Bronchus fibroblast of lung (primary cell): ENCODE measurements around the genes PRM2 and LITAF.

- RAMPAGE, long total RNA = no peak
These were observed 27.2 kb downstream of the EMP2 start for GRCh38 chr16:10552929-10553805.

GRCh38 chr16:10757538-10758209 is 14.0 kb downstream of the NUBP1 start:
- RAMPAGE, long total RNA = no peak

DNA sequence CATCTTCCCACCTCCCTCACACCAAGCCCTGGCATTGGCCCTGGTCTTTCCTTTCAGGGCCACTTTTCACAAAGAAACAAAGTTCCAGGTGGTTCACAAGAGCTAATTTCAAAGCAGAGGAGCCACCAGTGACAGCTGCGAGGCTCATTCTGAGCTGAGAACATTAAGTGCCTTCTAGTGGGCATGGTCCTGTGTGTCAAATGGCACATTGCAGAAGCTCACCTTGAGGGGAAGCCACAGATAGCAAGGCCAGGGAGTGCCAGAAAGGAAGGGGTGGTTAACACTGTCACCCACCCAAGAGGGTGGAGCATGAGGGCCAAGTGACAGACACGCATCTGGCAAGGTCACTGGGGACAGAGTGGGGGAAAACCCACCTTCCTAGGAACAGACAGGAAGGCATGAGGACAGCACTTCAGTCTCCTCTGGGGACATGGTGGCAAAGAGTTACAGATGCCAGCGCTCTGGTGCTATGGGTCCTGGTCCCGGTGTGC is 22.1 kb downstream of the NUBP1 start:
- RAMPAGE, long total RNA = no peak

- RAMPAGE, long total RNA = no peak
These were observed 11.6 kb downstream of the CIITA start for GRCh38 chr16:10888487-10889083.

GRCh38 chr16:10928840-10929695 is 13.2 kb downstream of the DEXI start:
- RAMPAGE, long total RNA = no peak

- RAMPAGE, long total RNA = no peak
These were observed 12.5 kb downstream of the DEXI start for GRCh38 chr16:10929696-10930296.

DNA sequence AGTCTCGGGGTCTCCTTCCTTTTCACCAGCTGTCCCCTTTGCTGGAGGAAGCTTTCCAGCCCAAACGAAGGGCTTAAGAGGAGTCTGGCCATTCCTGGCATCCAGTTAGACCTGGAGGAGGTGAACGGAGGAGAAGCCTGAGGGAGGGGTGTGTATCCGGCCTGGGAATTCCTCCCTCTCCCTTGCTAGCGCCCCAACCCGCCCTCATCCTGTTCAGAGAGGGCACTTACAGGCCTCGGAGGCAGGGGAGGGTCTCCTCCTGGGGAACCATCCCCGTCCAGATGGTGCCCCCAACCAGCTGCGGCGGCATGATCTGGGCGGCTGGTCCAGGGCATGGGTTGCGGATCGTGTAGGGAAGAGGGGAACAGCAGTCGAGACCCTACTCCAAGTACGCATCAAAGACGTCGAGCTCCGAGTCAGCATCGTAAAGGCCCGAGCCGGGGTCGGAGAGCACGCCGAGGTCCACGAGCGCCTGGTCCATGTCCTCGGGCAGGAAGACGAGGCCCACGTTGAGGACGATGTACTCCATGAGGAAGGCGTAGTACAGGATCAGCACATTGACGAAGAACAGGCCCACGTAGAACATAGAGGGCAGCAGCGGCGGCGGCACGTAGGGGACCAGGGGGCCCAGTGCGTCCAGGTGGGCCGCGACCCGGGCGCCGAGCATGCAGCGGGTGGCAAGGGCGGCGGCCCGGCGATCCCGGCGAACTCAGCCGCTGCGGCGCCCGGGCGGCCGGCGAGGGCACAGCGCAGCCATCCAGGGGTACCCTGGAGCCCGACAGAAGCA is 736 bp downstream of the DEXI start:
- RAMPAGE, long total RNA = no peak

DNA sequence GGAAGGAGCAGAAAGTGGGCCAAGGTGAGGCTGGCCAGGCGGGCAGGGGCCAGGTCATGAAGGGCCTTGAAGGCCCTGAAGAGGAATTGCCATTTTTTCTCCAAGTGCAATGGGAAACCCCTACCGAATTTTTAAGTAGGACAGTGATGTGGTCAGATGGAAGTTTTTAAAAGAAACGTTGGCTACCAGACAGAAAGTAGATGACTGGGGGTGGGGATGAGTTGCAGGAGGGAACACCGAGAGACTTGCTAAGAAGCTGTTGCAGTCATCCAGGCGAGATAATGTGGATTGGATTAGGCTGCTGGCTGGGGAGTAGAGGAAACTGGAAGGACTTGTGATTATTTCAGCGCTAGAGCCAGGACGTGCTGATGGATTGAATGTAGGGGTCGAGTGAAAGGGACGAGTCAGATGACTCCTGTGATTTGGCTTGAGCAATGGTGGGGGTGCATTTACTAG is 88.4 kb downstream of the CLEC16A start:
- RAMPAGE, long total RNA = no peak

DNA sequence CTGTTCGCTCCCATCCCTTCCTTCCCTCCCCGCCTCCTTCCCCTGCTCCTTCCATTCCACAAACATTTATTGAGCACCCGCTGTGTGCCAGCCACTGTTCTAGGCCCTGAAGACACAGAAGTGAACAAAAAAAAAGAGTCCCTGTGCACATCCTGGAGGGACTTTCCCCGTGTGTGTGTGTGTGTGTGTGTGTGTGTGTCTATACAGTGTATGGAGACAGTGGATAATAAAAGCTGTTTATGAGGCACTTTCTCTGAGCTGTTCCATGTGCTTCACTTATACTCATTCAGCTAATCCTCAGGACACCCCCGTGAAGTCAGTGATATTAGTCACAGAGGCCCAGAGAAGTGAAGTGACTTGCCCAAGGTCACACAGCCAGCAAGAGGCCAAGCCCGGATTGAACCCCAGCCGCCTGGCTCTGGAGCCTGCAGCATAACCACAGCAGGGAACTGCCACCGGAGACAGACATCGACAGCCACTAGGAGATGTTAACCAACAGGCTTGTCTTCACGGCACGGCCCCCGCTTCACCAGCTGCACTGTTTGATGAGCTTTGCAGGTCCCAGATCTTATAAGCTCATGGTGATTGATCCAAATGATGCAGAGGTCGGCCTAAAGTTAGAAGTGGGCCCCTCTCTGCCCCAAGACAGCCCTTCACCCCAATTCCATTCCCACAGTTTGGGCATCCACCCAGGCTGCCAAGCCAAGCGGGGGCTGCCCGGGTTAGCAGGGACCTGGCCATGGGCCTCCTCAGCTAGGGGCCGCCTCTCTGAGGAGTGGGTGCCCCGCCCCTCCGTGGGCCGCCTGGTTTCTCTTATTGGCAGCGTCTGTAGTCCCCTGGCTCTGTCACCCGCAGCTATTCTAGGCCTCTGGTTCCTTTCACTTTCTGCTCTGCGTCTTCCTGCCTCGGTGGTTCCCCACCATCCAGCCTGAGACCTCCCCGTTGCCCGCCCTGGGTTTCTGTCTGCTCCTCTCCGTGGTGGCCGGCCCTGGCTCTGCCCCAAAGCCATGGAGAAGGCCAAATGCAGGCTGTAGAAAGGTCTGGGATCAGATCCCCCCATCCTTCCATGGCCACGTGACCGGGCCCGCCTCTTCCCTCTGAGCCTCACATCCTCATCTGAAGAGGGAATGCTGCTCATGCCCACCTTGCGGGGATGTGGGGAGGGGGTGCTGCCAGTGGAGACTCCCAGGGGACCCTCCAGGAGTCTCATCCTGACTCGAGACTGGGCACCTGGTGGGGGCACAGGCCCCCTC is 30.9 kb downstream of the SOCS1 start:
- RAMPAGE, long total RNA = no peak

DNA sequence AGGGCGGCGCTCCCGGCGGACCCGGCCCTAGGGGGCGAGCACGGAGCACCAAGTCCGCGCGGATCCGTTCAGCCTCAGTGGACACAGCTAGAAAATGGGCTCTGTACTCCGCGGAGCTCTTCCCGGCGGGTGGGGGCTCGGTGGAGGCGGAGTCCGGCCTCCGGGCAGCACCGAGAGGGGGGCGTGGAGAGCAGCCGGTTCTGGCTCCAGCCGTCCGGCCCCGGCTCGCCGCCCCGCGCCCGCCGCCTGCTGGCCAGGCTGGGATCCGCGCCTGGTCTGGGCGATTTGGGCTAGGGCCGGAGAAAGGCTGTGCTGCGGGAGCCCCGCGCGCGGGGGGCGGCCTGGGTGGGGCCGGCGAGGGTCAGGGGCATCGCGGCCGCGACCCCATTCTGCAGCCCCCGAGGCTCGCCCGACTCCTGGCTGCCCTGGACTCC is 385 bp downstream of the SOCS1 start:
- RAMPAGE, long total RNA = no peak

GRCh38 chr16:11257245-11257835 is 1.3 kb upstream of the SOCS1 start:
- RAMPAGE, long total RNA = no peak

GRCh38 chr16:11276040-11276818 is at the start of gene PRM2:
TSS of gene PRM2 (minus strand) at chr16:11276480.
- RAMPAGE, long total RNA = no peak

DNA sequence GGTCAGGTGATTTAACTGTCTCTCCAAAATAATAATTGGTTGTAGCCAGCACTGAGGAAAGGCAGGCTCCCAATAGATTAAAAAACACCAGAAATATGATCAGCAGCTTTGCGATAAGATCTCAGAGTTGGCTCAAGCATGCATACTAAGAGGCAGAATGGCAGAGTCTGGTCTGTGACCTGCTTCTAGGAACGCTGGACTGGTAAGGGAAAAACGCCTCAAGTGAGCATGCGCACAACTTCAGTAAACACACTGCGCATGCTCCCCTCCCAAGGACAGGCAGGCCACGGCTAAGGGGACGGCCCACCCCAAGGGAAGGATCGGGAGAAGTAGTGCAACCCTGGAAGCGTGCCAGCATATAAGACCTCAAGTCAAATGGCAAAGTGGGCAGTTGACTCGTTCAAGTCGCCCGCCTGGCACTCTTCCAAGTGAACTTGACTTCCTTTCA is 22.3 kb upstream of the PRM1 start:
- RAMPAGE, long total RNA = no peak

DNA sequence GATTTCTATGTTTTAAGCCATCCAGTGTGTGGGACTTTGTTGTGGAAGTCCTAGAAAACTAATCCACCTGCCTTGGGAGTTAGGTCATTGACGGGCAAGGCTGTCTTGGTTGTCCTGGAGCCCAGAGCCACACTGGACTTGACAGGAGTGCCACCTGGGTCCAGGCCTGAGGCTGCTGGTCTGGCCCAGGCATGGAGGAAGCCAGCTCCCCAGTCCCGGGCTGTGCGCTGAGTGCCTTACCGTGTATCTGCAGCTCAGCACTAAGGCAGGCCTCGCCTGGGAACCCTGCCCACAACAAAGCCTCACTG is 72.1 kb downstream of the RMI2 start:
- RAMPAGE, long total RNA = no peak

GRCh38 chr16:11548220-11549051 is 21.4 kb upstream of the ENSG00000188897 start:
- RAMPAGE, long total RNA = no peak

DNA sequence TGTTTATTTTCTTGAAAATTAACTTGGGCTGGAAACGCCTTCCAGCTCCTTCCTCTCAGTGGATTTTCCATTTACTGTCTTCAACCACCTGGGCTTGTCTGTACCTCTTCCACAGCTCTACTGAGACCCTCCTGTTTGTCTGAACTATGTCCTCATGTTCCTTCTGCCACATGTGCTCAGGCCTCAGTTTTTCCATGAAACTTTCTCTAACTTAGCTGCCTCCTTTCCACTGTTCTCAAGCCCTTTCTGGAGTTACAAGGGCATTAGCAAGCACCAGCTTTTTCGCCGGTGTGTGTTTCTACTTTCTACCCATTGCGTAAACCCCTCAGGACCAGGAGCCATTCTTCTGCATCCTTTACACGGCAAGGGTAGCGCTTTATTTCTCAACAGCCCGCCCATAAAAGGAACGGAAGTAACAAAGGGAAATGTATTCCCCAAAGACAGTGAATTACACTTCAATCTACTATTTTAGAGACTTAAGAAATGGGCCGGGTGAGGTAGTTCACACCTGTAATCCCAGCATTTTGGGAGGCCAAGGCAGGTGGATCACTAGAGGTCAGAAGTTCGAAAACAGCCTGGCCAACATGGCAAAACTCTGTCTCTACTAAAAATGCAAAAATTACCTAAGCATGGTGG is 2.2 kb downstream of the LITAF start:
- RAMPAGE, long total RNA = no peak

- RAMPAGE, long total RNA = start-site peak on the minus strand at chr16:11586901-11586921, 33 and 80 reads in 2 replicates; start-site peak on the minus strand at chr16:11587163-11587218, 48 and 114 reads in 2 replicates
These were observed at the start of gene LITAF for GRCh38 chr16:11586706-11587778. TSS of gene LITAF (minus strand) at chr16:11586919.

DNA sequence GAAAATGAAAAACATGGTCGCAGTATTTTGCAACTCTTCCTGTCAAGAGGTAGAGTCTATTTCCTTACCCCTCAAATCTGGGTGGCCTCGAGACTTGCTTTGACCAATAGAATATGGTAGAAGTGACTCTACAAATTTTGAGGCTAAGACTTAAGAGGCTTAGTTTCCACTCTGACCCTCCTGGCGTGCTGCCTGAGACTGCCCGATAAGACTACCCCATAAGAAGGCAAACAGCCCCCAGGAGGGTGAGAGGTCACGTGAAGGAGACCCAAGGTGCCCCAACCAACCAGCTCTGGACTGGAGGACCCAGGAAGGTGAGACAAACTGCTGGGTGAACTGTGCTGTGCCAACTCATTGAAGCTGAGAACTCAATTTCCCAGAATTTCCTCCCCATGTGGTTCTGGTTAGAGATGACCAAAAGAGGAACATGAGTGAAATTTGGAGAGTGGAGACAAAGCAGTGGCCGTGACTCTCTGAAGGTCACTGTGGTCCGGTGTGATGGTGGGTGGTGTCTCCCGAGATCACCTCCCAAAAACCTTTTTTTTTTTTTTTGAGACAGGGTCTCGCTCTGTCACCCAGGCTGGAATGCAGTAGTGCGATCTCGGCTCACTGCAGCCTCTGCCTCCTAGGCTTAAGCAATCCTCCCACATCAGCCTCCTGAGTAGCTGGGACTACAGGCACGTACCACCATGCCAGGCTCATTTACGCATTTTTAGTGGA is 38.2 kb upstream of the LITAF start:
- RAMPAGE, long total RNA = no peak

DNA sequence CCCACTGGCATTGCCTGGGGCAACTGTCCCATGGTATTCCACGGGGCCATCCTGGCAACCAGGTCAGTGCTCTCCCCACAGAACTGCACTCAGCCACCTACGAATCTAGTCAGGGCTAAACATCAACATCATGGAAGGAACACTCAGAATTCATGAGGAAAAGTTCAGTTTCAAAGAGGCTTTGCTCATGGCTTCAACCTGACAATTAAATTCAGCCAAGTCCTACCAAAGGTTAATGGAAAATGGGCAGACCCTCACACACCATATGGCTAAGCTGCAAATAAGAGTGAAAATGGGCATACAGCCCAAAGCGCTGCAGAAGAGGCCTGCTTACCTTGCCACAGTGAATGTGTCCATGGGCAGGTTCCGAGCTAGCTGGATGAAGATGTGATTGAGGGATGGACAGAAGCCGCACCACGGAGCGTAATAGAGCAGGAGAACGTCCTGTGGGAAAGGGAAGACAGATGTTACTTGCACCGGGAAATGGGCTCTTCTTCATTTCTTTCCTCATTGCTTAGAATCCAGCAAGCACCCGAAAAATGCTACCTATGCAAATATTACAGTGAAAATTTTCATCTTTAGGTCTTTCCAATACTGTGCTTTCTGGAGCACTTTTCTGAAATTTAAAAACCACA is 19.4 kb downstream of the SNN start:
- RAMPAGE, long total RNA = no peak

- RAMPAGE, long total RNA = no peak
These were observed 23.4 kb downstream of the SNN start for GRCh38 chr16:11691392-11692316.